Mucosa of descending colon (tissue), 1 donor: ENCODE measurements around the genes RAB38 and SLC36A4.

- PRO-cap = no peak
Measured at GRCh38 chr11:86951507-86952216, 3.5 kb downstream of the FZD4 start.

- PRO-cap = no peak
Measured at GRCh38 chr11:86956396-86956741, 1.2 kb upstream of the FZD4 start.

GRCh38 chr11:87330275-87330918 is 292.7 kb downstream of the TMEM135 start:
- PRO-cap = no peak

DNA sequence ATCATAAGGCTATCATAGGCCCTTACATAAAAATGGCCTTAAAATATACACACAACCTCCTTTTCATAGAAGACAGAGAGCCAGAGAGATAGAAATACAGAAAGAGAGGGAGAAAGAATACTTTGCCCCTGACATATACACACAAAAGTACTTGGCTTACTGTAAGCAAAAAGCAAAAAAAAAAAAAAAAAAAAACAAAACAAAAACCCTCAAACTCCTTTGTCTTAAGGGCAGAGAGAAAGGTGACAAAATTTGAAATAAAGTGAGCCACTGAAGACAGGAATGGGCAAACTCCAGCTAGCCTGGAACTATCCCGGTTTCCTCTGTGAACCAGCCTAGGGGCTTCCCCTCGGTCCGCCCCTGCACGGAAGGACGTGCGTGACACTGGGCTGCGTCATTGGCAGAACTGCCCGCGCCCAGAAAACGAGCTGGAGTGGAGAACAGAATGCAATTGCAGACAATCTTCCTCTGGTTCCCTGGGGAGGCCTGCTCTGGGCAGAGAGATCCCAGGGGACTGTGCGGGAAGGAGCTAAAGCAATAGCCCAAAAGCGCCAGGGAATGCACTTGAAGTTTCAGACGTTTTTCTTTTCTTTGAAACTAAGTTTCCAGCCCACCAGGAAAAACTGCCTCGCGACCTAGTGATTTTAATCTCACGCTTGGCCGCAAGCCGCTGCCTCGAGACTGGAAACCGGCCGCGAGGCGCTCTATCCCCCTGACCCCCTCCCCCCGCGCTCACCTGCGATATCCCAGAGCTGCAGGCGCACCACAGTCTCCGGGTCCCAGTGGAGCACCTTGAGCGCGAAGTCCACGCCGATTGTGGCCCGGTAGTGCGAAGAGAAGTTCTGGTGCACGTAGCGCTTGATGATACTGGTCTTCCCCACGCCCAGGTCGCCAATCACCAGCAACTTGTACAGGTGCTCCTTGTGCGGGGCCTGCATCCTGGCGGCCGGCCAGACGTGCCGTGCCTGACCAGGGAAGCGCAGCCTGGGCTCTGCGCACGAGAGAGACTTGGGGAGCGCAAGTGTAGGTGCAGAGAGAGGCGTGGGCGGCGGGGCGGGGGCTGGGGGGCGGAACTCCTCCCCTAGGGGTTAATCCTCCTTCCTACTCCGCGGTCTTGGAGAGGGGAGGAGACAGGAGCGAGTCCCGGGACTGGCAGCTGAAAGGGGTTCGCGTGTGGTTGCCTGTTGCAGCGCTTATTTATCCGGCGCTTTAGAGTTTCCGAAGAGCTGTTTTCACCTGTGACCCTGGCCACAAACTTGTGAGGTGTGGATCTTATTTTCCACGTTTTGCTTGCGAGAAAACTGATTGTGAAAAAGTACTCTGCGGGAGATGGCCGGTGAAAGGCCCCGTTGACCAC is at the start of gene RAB38:
RAB38 (minus strand) TSS at position 997 of the 1,357 bp plus-strand sequence.
- PRO-cap = bidirectional peak, plus-strand start at position 421 of the sequence, minus-strand start at position 327 of the sequence; bidirectional peak, plus-strand start at position 1,112 of the sequence, minus-strand start at position 818 of the sequence

DNA sequence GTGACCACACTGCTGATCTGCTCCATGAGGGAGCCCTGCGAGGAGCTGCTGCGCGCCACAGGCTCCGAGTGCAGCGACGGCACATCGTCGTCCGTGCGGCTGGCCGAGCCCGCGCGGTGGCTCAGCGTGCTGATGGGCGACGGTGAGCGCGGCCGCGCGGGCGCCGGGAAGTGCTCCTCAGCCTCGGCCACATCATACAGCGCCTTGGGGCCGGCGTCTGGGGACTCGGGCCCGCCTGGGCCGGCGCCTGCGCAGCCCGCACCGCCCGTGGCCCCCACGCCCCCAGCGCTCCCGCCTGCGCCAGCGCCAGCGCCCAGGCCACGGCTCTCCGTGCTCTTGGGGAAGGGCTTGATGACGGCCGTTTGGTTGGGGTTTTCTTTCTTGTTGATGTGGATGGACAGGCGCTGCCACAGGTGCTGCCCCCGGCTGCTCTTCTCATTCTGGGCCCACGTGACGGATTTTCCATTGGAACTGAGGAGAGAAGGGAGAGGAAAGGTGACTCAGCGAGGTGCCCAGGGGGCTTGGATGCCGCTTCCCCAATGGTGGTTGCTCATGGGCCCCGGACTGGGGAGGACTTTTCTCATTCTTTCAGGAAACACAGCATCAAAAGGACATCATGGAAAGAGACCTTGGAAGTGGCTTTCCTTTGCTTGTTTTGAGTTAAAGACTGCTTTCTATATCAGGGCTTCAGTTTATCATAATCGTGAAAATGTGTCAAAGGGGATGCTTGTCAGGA is 171.7 kb upstream of the CTSC start:
- PRO-cap = unidirectional peak, minus-strand start at position 198 of the sequence

DNA sequence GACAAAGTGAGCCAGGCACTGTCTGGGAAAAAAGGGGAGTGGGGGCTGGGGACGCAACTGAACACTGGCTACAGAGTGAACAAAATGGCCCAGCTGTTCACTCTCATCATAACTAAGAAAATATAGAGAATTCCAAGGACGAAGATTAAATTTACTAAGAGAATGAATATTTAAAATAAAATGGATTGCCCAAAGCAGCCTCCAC is 434.1 kb upstream of the FAT3 start:
- PRO-cap = no peak

GRCh38 chr11:92027166-92027476 is 197.5 kb upstream of the FAT3 start:
- PRO-cap = no peak

- PRO-cap = no peak
Measured at GRCh38 chr11:93195639-93195978, 2.2 kb downstream of the SLC36A4 start.

GRCh38 chr11:93197719-93198606 is at the start of gene SLC36A4:
TSS of gene SLC36A4 (minus strand) at chr11:93197991.
- PRO-cap = bidirectional peak, plus-strand start at chr11:93198002, minus-strand start at chr11:93197975

- PRO-cap = no peak
Measured at GRCh38 chr11:93499177-93499506, 44.0 kb downstream of the SMCO4 start.

DNA sequence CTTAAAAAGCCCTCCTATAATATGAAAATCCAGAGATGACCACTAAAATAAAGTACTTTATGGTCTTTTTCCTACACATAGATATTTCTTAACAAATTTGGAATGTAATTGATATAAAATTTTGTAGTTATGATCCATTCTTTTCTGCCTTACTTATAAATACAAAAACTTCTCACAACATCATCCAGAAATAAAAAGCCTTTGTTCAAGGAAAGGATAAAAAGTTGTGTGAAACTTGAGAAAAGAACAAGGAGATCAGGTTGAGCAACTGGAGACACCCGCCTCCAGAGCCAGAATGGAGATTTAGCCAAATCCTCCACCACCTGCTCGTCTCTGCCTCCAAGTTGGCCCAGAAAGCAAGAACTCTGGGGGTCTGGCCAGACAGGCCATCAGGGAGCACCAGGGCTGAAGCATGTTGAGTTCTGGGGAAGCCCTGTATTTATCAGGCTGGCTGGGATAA is 15.0 kb downstream of the SMCO4 start:
- PRO-cap = no peak

DNA sequence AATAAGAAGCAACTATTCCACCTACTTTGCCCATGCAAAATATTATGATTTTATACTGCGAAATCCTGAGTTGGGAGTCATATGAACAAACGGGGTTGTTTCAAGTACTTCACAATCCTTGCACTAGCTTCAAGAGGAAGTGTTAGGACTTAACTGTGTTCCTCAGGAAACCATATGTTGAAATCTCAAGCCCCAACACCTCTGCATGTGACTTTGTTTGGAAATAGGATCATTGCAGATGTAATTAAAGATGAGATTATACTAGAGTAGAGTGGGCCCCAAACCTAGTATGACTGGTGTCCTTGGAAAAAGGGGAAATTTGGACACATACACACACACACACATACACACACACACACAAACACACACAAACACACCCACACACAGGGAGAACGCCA is 6.5 kb upstream of the CEP295 start:
- PRO-cap = no peak

DNA sequence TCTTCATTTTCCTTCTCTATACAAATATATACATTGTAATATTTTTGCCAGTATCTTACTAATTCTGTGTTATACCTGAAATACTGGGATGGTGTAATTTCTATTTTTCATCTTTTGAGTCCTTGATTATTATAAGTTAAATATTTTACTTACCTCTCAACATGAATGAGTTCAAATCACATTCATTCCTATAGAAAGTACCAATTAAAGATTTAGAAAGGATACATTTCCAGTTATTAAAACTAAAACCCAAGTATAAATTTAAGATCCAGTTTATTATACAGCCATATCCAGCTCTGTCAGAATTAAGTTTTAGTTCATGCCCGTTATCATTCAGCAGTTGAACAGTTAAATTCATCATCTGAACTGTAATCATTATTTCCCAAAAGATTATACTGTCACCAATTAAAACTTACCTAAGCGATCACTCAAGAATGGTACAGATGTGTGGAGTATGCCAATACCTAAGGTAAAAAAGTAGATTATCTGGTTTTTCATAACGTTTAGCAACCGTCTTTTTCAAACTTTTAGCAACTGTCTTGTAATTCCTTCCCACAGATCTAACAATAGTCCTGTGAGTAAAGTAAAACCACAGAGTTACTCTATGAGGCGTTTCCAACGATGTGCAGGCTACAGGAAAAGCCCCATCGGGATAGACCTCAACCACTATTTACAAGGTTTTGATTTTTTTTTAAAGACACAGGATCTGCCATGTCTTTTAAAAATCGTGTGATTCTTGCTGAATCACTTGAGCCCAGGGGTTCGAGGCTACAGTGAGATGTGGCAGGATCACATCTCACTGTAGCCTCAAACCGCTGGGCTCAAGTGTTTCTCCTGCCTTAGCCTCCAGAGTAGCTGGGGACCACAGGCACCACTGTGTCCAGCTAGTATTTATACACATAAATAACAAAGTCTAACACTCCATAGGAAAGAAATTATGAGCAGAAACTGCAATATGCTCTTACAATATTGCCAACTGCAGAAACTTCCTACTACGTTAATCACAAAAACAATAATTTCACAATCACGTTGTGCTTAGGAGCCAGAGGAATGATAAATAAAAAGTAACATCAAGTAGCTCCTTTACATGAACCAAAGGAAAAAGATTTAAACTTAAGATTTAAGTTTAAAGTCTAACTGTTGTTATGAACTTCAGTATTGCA is 8.0 kb downstream of the TAF1D start:
- PRO-cap = no peak

GRCh38 chr11:93744661-93745868 is 3.6 kb downstream of the C11orf54 start:
- PRO-cap = no peak

DNA sequence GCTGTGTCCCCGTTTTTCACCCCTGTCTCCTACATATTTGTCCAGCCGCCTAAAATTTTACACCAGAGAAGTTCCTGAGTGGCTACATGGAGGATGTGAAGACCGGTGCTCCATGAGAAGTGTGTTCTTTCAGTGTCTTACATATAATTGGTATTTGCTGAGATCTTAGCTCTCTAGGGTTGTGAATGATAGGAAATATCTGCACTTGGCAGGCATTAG is 1.1 kb downstream of the PANX1 start:
- PRO-cap = bidirectional peak, plus-strand start at position 65 of the sequence, minus-strand start outside the sequence

DNA sequence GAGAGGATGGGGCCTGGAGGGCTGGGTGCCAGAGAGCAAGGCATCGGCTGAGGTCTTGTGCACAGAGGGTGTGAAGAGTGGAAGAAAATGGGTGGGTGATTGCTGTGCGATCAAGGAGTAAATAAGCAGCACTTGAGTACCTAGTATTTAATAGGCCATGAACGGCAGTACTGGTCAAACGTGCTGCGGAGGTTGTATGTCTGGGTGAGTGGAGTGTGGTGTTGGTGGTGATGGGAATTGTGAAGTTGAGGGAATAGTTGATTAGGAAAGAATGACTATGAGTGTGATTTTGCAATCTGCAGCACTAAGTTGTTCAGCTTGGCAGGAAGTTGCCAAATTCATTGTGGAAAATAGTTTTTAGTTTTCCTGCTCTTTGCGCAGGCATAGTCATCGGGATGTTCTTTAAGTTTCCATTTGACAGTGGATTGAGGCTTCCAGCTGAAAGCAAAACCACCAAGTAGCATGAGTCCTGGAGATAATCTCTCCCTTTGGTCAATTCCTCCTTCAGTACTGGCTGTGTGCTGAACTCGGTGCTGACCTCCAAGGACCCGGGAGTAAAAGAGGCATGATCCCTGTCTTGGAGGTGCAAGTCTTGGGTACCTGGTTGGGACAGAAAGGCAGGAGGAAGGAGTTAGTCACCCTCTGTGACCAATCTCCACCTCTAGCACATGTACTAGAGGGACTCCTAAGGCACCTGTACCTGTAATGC is 2.1 kb downstream of the PANX1 start:
- PRO-cap = bidirectional peak, plus-strand start at position 495 of the sequence, minus-strand start at position 210 of the sequence

GRCh38 chr11:94511902-94512236 is 392 bp upstream of the C11orf97 start:
- PRO-cap = no peak

GRCh38 chr11:94740990-94741862 is 26.9 kb upstream of the AMOTL1 start:
- PRO-cap = no peak

- PRO-cap = no peak
Measured at GRCh38 chr11:94762914-94763274, 5.3 kb upstream of the AMOTL1 start.

DNA sequence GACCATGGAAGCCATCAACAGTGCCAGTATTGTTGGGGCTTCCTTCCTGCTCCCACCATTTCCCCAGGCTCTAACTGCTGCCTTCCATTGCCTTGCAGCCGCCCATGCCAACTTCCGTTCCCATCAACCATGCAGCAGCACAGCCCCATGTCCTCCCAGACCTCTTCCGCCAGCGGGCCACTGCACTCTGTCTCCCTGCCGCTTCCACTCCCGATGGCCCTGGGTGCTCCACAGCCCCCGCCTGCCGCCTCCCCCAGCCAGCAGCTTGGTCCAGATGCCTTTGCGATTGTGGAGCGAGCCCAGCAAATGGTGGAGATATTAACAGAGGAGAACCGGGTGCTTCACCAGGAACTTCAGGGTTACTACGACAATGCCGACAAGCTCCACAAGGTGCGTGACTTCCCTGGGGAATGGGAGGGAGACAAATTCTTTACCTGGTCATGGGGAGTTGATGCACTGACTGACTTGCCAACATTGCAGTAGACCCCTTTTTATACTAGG is 53.3 kb downstream of the AMOTL1 start:
- PRO-cap = no peak